Progenitor cell of endocrine pancreas (in vitro differentiated cells): ENCODE data around the genes HAPLN2 and CRABP2.

GRCh38 chr1:156429217-156430290, 60.5 kb downstream of the RHBG start:
- PRO-cap: no peak

GRCh38 chr1:156463569-156464365, 36.8 kb downstream of the MEF2D start:
- PRO-cap: no peak

GRCh38 chr1:156482399-156482757, 18.2 kb downstream of the MEF2D start:
- PRO-cap: no peak

- PRO-cap: no peak
Measured at GRCh38 chr1:156488961-156490078, 11.3 kb downstream of the MEF2D start.

DNA sequence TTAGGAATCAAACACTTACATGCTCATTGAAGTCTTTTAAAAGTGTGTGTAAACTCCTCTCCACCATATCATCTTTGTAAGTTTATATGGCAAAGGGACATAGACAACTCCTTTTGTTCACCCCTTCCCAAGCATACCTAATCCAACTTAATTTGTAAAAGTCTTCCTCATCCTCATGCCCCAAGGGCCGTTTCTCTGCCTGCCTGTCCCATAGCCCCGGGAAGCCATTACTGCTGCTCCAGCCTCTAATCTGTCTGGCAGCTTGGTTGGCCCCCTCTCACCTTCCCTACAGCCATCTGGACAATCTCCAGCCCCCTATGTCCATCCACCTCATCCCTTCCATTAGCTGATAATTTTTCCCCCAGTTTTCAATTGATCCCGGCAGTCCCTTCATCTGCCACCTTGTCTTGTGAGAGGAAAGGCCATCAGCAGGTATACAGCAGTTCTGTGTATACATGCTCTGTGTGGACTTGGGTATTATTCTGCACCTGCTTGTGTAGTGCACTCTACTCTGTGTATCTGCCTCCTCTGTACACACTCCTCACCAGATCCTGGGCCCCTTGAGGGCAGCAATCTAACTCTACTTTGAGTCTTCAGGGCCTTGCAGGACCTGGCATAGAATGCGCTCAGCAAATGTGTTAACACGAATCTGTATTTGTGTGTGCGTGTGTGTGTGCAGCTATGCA, 3.6 kb upstream of the MEF2D start:
- PRO-cap: no peak

DNA sequence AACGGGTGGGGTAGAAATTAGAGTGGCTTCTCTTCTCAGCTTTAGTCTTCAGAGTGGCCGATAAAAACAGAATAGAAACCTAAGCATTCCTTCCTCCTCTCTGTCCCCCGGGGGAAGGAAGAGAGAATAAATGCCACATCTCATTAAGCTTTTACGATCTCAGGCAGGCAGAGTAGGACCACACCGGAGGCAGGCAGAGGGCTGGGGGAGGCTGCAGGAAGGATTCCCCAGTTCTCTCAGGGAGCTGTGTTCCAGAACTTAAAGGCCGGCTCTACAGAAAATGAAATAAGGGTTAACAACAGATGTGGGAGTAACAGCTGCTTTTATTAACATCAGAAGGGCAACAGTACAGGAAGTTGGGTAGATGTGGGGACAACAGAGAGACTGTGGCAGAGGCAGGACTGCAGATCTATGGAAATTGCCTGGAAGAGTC, 24.5 kb upstream of the MEF2D start:
- PRO-cap: no peak

- PRO-cap: no peak
Measured at GRCh38 chr1:156619248-156619707, at the start of gene HAPLN2. Gene HAPLN2 (plus strand): TSS chr1:156619415.

DNA sequence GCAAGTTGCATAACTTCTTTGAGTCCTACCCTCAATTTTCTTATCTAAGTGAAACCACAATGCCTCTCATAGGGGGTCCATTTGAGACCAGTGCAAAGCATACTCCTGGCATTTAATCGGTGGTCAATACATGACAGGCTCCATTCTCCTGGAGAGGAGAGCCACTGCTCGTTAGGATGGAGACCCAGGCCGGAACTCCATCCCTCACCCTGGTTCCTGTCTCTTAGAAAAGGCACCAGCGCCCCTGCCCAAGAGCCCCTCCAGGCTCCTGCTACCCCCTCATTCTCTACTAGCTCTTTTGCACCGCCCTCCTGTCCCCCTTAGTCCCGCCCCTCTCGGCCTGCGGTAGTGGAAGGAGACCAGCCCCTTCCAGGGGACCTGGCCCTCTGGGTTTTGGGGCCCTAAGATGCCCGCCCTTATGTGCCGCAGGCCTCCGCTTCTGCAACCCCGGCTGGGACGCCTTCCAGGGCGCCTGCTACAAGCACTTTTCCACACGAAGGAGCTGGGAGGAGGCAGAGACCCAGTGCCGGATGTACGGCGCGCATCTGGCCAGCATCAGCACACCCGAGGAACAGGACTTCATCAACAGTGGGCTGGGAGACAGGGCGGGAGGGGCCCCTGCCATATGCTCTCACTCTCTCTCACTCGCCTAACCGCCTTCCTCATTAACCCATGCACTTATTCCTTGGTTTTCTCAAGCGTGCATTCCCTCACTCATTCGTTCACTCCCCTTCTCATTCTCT, 14.8 kb downstream of the BCAN start:
- PRO-cap: no peak

DNA sequence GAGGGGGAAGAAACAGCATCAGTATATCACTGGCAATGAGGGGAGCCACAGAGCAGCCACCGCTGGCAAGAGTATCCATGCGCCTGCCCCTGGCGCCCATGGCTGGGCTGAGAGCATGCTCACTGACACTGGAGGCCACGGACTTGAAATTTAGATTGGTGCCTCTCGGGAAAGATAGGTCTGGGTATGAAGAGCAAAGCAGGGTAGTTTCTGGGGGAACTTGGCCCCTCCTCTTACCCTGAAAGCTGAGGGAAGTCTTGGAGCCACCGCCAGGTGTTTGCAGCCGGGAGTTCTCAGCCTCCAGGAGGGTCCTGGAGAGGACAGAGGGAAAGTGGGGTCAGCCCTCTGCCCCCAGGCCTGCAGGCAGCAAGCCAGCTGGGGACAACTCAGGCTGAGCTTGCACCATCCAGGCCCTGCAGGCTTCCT, 4.0 kb downstream of the NES start:
- PRO-cap: no peak

DNA sequence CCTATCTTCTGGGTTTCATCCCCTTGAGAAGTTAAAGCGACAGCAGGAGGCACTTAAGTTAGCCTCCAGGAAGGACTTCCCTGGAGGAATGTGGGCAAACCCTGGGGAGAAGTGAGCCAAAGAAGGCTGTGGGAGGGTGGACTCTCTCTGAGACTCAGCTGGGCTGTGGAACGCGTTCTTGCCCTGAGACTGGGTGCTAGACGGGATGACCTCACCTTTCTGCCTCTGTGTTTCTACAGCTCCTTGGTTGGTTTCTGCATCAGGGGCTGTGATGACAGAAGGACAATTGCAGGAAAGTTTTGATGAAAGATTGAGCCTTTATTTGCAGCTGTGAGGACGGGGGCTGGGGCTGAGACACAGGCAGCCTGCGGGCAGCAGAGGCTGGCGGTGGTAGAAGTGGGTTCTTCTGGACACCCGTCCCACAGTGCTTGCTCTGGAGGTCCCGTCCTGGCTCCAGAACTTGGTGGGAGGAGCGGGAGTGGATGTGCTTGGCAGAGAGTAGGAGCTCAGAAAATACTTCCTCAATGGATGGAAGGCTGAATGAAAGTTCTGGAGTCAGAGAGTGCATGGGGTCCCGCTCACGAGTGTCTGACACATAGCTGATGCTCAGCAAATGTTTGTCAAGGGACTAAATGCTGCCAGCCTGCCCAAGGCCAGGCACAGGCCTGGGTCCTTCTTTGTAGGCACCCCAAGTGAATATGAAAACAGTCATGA, 13.3 kb upstream of the NES start:
- PRO-cap: no peak

- PRO-cap: bidirectional peak, plus-strand start at chr1:156705808, minus-strand start at chr1:156705583; bidirectional peak, plus-strand start at chr1:156706467, minus-strand start at chr1:156706040
Measured at GRCh38 chr1:156705323-156706314, at the start of gene CRABP2. Gene CRABP2 (minus strand): TSS chr1:156705583.

DNA sequence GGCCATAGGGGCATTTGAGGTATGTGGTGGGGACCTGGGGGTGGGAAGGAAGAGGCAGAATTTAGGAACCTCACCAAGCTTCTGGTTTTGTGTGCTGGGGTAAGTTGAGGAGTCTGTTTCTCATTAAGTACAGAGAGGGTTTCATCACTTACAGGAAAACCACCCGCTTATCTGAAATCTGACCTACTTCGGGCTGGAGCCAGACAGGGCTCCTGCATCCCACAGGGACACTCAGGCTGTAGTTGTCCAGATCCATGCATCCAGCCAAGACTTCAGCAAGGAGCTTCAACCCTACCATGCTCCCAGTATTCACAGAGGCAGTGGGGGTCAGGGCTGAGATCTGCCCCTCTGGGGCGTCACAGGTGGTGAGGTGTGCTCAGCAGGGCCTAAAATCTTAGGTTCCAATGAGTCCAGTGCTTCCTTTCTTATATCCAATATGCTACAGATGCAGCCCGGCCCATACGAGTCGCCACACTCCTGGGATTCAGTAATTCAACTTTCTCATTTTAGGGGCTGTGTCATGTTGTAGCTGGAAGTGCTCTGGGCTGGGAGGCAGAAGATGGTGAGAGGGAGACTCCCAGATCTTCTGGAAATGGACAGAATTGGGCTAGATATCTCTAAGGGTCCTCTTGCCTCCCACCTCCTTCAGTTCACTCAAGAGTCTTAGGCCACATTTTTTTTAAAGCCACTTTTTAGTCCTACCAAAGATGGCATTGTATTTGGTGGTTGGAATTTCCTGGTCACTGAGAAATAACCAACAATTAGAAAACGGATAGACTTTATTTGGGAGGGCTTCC, 14.9 kb downstream of the SH2D2A start:
- PRO-cap: no peak

GRCh38 chr1:156802389-156802815, 14.2 kb downstream of the SH2D2A start:
- PRO-cap: no peak

DNA sequence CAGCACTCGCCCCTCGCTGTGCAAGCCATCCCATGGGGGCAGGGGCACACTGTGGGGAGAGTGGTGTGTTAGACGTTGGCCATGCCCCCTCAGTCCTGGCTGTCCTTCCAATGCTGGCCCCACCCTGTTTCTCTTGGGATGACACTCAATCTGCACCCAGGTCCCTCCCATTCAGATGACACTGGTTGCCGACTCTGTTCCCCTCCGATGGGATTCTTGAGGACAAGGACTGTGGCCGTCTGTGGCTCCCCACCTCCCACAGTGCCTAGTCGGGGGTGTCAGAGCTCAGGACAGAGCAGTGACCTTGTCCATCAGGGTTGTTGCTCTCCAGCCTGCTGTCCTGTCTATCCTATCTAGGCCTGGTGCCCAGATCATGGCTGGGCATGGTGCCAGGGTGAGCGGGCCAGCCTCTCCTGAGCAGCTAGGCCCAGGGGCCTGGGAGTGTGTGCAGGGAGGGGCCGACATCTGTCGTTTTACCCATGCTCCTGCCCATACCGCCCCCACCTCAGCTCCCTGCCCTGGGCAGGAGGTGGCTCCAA, 6.7 kb downstream of the INSRR start:
- PRO-cap: no peak

DNA sequence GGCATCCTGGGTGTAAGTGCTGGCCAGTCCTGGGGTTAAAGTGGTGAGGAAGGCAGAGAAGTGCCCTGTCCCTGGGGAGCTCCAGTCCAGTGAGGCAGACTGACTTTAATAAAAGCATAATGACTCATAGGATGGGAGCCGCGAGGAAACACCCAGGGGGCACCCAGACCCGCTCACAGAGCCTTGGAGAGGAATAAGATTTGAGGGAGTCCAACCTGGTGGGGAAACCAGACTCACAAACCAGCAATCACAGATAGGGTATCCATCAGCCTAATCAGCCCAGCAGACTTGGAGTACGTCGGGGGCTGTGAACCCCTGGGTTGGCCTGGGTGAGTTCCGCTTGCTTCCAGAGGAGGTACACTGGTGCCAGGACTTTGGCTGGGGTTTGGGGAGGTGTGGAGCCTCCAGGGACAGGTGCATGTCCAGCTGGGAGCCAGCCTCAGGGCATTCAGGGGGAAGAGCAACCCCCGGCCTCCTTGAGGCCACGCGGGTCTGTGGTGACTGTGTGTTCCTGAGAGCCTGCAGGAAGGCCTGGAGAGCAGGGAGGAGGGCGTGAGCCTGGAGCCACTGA, 3.7 kb downstream of the PEAR1 start:
- PRO-cap: no peak

DNA sequence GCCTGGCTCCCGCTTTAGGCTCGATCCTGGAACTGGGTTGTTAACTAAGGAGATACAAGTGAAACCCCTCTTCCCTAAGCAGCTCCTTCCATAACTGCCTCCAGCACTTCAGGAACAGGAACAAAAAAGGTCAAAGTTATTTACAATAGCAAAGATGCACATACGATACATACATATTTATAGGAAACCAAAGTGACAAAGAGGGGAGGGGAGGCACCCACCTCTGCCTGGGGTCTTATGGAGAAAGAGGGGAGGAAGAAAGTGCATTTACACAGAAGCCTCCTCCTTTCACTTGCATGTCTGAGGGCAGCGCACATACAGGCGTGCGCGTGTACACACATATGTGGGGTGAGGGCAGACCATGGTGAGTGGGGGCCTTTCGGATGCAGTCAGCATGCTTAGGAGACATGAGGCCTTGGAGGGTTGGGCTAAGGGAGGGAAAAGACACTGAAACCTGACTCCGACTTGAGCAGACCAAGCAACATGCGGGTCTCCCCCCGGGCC, 15.0 kb downstream of the LRRC71 start:
- PRO-cap: no peak

DNA sequence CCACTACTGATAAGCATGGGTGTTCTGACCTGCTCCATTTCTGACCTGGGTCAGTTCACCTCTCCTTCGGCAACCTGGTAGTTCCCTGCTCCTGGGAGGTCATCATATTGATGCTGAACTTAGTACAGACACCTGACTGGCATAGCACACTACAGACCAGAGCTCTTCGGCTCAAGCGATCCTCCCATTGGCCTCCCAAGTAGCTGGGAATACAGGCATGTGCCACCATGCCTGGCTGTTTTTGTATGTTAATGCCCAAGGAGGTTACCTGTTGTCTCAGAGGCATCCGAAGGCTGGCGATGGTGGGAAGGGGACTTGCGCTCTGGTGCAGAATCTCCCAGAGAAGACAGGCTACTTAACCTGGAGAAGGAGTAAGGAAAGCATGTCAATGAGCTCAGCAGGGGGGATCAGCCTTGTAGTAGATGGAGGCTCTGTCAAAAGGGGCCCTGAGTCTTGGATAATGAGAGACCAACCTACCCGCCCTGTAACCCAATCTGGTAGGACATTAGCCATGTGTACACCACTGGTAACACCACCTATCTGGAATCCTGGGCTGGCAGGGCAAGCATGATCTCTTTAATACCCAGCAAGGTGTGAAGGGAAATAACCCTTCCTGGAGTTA, 59.6 kb downstream of the ARHGEF11 start:
- PRO-cap: no peak

DNA sequence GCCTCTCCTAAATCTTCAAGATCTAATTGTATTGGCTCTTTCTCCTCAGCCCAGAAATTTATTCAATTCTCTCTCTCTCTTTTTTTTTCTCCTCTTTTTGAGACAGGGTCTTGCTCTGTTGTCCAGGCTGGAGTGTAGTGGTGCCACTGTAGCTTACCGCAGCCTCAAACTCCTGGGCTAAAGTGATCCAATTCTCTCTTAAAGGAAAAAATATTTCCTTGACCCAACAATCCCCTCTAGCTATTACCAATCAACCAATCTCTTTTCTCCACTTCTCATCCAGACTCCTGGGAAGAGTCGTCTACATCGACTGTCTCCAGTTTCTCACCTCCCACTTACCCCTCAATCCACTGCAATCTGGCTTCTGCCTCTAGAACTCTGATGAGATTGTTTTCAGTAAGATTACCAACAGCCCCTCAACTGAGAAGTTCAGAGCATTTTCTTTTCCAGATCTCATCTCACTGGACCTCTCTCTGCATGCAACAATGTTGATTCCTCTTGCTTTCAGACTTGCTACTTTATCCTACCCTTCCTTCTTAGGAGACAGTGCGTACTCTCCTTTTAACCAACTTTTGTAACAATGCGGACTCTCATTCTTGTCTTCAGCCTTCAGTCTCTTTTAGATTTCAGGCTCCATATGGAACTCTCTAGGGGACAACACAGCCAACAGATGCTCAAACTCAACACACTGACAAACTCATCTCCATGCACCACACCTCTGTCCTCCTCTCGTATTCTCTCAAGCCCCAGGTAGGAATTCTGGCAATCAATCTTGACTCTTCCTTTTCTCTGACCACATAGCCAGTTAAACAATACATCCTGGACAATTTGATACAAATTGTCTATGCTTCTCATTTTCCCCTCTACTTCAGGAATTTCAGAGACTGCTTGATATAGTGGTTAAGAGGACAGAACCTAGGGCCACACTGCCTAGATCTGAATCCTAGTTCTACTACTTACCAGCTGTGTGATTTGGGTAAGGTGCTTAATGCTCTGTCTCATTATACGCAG, 30.9 kb downstream of the ARHGEF11 start:
- PRO-cap: no peak

DNA sequence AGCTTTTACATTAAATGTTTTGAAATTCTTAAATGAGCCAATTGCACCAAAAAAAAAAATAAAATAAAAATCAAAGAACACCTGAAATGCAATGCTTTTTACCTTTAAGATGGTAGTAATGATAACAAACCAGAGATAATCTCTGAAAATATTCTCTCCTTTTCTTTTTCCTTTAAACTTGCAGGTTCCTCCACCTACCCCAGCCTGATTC, 606 bp downstream of the ARHGEF11 start:
- PRO-cap: no peak

DNA sequence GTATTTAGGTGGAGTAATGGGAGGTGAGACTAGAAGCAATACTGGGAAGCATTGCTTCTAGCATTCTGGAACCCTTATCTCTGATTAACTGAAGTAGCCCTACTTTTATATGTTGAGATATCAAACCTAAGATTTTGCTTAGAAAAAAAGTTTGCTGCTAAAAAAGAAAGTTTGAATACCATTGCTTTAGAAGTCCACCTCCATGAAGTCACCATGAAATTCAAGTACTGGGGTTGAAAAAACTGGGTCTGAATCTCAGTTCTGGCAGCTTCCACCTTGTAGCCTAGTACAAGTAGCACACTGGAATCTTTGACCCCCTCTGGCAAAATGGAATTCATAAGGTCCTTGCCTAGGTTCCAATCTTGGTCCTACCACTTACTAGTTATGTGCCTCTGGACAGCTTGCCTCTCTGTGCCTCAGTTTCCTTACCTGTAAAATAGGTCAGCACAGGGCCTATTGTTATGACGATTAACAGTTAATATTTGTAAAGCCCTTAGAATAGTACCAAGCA, 7.9 kb downstream of the ETV3 start:
- PRO-cap: no peak